ENCODE data around the genes GREM2 and ZBTB18.

DNA sequence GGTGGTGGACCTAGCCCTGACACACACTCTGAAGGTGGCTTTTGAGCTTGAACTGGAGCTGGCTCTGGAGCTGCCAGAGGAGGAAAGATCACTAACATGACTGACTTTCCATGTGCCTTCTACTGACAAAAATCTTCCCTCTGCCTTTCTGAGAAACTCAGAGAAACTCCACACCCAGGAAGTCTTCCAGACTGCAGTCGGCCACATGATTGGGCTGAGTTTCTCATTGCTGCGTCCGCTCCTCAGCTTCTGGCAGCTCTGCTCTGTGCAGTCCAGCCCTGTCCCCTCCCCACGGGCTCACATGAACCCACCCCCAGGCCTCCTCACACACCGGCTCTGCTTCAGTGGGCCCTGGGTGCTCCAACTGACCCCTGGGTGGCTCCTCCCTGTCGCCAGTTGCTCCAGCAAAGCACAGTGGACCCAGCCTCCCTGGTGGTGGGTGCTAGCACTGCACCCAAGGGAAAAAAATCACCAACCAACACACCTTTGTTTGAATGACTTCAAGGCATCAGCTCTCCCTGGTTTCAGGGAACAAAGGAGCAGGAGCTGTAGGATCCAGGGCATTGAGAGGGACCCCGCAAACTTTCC, 138.8 kb upstream of the FMN2 start:
- PRO-cap, result no peak

DNA sequence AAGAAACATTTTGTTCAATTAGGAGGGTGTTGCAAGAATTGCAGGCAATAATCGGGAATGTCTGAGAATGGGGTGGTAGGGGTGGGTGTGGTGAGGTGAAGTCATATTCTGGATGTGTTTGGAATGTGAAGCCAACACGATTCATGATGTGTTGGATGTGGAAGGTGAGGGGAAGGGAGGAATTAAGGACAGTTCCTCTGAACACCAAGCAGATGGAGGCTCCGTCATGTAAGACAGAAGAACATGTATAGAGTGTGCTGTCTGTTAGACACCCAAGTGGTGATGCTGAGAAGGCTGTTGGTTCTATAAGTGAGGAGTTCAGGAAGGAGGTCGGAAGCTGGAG, 193.4 kb downstream of the FMN2 start:
- PRO-cap, result no peak

- PRO-cap, result no peak
Measured at GRCh38 chr1:240492734-240493613, 119.0 kb downstream of the GREM2 start.

DNA sequence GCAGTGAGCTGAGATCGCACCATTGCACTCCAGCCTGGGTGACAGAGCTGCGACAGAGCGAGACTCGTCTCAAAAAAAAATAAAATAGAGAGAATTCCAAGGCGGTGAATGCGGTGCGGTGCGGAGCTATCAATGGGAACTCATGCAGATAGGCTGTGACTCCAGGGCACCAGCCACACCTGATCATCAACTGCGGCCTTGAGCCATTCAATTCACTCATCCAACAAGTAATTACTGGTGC, 9.0 kb downstream of the GREM2 start:
- PRO-cap, result no peak

DNA sequence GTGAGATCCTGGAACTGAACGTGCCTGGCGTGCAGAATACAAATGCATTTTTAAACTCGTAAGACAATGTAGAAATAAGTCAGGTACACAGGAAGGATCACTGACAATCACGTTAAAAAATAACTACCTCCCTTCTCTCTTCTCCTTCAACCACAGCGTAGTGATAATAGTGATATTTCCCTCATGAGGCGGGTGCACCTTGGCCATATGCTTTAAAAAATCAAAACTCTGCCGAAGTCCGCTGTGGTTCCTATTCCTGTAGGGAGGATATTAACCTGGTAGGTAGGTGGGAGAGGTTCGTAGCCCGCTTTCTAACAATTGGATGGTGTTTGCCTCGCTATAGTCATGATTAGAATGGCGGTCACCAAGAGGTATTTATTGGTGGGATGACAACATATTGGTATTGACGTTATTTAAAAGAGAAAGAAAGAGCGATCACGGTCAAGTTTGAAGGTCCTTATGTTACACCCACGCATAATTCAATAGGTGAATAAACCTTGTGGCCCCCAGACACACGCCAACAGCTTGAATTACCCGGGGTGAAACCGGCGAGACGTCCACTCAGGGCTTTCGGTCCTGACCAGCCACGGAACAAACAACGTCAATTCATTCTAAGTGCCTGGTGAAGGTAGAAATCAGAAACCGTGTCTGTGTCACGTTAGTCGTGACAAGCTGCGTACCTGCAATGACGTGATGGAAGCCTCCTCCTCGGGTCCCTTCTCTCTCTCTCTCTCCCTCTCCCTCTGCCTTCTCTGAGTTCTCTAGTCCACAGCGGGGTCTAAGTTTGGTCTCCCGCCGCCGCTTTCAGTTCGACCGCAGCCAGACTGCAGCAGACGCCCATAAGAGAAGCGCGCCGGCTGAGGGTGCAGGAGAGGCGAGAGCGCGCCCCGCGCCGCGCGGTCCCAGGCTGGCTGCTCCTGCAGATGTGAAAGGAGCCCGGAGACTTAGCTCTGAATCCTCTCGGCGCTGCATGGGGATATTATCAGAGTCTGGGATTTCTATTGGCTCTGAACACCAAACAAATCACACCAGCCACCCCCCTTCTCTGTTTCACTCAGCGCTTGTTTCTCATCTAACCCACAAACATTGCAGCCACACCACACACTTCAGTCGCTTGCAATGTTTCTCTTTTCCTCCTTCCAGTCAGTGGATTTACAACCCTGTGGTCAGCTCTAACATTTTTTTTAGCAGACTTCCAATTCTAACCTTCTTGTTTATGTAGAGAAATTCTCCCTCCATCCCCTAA, at the start of gene GREM2:
GREM2 (minus strand) TSS at position 952 of the 1,246 bp plus-strand sequence.
- PRO-cap, result bidirectional peak, plus-strand start at position 1,082 of the sequence, minus-strand start at position 927 of the sequence

- PRO-cap, result no peak
Measured at GRCh38 chr1:241623832-241624658, 16.1 kb downstream of the CHML start.

DNA sequence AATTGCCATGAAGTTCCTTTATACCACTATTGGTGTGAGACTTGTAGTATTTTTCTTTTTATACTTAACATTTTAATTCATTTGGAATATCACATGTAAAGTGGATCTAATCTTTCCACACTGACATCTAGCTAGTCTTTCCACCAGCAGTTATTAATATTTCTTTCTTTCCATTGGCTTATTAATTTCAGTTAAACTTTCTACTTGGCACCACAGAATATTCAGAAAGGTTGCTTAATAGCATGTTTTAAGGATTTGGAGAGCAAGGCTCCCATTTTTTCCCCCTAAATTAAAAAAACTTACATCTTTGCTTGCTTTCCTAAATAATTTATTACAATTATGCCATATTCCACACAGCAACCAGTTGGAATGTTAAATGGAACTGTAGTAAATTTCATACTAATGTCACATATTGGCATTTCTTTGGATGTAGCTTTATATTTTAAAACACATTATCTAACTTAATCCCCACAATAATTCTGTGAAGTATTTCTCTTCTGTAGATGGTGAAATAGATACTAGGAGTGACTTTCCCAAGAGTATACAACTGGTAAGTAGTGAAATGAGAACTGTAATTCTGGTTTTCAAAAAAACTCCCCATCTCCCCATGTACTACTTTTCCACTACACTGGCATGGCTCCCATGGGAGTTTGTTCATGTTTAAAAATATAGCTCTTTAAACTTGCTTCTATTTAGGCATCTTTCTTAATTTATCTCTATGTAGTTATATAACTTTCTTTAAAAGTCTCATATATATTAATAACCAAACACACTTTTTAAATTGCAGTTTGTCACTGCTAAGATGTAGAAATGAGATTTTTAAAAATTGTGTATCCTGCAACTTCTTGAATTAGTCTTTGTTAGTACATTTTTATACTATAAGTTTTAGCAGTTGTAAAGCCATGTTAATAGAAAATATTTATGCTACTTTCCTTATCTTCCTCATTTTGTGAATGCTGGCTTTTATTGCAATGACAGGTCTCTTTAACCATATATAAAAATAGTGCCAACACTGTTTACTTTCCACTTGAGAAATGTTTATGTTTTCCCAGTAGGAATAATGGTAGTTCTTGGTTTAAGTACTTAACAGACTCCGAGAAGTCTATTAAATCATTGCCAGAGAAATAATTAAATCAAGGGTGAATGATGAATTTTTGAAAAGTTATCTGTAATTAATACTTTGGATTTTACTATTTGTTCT, 10.1 kb downstream of the CHML start:
- PRO-cap, result no peak

GRCh38 chr1:241709067-241709310, 56.9 kb downstream of the WDR64 start:
- PRO-cap, result unidirectional peak, minus-strand start at chr1:241709242

GRCh38 chr1:242008853-242009178, 9.9 kb upstream of the MAP1LC3C start:
- PRO-cap, result no peak

DNA sequence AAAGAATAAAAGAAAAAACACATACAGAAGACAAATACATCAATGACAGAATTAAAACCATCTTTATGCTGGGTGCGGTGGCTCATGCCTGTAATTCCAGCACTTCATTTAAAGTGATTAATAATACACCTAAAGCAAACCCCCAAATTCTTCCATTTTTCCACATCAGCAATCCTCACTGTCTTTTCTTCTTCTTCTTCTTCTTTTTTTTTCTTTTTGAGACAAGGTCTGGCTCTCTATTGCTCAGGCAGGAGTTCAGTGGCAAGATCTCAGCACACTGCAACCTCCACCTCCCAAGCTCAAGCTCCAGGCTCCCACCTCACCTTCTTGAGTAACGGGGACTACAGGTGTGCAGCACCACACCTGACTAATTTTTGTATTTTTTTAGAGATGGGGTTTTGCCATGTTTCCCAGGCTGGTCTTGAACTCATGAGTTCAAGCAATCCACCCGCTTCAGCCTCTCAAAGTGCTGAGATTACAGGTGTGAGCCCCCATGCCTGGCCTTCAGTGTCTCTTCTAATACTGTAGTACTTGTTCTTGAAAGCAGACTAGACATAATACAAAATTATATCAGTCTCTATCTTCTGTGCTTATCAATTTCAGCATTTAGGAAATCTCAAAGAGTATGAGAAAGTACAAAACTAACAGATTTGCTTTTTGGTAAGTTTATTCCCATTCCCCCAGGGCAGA, 23.2 kb downstream of the CEP170 start:
- PRO-cap, result no peak

DNA sequence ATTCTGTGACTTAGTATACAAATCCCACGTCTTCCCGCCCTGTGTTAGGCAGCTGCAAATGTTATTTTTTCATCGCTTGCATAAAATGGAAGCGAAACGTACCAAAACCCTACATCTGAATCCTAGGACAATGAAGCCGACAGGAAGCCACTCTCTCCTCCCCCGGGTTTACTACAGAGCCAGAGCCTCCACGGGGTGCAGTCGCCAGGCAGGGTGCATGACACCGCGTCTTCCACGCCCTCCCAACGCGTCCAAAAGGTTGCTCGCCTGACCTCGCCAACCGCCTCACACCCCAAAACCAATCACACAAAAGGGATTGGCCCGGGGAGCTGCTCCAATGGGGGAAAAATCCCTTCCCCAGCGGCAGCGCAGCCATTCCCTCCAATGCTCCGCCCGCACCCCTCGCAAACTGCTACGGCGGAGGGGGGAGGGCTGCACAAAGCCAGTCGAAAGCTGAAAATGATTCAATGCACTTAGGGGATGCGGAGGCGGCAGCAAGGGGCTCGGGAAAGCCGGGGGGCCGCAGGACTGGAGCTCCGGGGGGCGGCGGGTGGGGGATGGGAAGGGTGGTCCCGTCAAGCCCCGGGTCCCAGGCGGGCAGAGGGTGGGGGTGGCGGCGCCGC, 721 bp downstream of the CEP170 start:
- PRO-cap, result bidirectional peak, plus-strand start at position 198 of the sequence, minus-strand start at position 173 of the sequence; bidirectional peak, plus-strand start outside the sequence, minus-strand start at position 414 of the sequence

- PRO-cap, result no peak
Measured at GRCh38 chr1:243267721-243268365, 12.0 kb downstream of the SDCCAG8 start.

DNA sequence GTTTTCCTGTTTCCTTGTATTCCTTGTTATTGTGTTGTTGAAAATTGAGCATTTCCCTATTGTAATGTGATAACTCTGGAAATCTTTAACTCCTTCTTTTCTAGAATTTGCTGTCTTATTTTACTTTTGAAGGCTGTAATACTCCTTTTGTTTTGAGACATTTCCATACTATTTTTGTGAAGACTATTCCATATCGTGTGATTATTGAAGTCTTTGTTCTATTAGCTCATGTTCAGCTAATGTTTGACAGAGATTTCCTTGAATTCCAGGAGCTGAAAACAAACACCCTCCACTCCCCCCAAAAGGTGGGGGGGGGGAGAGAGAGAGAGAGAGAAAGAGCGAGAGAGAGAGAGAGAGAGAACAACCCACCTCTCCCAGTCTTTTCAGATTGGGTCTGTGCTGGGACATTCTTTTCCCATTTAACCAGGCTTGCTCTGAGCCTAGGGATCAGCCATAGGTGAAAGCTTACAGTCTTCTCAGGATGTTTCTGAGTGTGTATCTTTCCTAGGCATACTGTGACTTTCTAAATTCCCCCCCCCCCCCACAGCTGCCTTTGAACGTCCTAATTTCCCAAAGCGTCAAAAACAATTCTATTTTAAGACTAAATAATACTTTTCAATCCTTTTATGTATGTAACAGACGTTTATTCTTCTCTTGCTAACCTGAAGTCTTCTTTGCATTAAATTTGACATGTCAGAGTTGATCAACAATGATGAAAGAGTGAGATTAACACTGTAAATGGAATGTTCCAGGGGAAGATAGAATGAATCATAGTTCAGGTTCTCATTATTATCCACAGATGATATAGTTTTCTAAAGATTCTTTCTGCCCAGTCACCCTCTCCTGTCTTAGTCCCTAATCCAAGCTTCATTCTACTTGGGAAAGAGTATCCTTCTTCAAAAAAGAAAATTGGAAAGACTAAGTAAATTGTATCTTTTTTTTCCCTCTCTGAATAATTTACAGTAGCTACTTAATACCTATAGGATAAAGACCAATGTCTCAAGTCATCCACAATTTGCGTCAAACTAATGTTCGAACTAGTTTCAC, 38.6 kb downstream of the SDCCAG8 start:
- PRO-cap, result no peak

DNA sequence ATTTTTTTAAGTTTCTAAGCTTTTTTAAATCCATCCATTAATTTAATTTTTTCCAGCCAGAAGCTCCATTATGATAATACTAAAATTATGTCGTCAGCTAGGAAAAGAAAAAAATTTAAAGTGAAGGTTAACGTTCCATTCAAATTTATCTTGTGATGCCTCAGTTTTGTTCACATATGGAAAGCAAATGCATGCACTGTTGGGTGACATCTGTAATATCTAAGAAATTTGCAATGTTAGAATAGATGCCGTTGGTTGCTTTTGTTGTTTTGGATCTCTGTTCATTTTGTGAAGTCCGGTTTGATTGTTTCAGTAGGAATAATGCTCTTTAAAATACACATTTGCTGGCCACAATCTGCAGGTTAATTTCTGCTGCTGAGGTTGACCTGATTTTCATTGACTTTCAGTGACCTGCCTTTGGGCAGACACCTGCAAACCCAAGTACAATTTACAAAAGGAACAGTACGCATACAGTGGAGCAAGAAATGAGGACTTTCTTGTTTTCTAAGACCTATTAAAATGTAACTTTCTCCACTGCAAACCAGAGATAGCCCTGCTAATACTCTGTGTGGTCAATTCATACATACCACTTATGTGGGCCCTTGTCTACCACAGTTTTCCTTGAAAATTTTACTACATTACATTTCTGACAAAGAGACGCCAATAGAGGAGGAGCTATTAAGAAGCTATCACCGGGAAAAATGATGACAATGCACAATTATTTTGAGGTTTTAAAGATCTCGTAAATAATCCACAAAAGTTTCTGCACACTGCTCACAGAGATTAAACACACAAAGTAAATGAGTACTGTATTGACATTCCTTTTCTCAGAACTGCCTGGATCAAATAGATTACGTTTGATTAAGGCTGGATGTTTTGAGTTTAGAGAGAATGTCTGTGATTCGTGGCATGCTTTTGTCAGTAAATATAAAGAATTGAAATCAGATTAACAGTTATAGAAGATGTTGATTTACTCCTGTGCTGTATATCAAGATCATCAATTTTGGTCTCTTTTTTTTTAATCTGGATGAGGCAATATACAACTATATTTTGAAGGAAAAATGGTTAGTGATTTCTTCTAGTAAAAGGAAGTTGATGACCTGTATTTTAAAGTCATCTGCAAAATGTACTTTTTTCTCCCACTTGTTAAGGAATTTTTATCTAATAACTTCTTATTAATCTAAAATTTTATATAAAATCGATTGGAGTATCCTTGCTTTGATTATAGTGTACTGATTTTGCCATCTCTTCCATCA, 141.9 kb downstream of the SDCCAG8 start:
- PRO-cap, result no peak

DNA sequence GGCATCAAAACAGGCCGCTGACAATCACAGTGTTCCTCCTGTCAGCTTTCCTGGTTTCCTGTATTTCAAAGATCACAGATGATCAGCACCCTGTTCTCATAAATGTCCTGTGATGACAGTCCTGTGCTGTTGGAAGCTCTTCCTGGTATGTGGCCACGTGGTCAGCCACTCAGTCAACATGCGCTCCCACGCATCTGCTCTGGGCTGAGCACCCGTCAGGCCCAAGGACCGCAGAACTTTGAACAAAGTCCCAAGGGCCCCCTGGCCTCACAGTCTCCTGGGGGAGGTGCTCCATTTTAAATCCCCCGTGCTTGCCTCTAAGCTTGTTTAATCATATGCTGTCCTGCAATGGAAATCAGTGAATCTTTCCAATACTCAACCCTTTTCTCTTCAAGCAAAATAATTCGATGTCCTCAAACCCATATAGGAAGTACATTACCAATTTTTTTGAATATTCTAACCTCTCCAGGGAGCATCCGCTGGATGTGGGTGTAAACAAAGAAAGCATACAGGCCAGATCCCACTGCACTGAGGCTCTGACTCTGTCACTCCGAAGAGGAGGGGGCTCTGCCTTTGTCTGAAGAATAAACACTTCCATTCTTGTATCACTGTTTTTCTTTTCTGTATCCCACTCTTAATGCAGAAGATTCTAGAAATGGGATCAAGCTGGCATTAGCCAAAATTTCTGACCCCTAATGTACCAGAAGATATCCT, 250.3 kb downstream of the SDCCAG8 start:
- PRO-cap, result no peak

GRCh38 chr1:243563548-243564043, 286.4 kb downstream of the AKT3 start:
- PRO-cap, result no peak

DNA sequence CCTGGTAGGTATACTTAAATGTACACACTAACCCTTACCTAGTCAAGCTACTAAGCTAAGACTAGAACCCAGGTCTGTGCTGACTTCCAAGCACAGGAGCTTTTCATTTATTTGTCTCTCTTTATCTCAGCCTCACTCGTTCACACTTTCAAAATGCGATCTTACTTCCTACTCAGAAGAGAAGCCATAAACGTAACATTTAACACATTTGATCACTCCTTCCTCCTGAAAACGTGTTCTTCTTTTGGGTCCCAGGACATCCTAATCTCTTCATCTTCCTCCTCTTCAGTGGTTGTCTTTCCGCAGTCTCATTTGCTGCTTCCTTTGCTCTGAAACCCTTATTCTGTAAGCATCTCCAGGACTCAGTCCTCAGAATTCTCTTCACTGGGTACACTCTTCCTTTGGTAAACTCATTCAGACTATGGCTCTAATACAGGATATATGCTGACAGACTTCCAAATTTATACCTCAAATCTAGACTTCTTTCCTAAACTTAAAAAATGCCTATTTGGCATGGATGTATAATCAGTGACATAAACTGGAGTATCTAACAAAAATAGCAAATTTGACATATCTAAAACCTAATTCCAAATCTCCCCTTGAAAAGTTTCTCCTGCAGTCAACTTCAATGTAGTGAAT, 228.8 kb downstream of the AKT3 start:
- PRO-cap, result no peak

GRCh38 chr1:243787596-243788287, 62.3 kb downstream of the AKT3 start:
- PRO-cap, result no peak

GRCh38 chr1:243849811-243850153, 261 bp downstream of the AKT3 start:
- PRO-cap, result no peak

DNA sequence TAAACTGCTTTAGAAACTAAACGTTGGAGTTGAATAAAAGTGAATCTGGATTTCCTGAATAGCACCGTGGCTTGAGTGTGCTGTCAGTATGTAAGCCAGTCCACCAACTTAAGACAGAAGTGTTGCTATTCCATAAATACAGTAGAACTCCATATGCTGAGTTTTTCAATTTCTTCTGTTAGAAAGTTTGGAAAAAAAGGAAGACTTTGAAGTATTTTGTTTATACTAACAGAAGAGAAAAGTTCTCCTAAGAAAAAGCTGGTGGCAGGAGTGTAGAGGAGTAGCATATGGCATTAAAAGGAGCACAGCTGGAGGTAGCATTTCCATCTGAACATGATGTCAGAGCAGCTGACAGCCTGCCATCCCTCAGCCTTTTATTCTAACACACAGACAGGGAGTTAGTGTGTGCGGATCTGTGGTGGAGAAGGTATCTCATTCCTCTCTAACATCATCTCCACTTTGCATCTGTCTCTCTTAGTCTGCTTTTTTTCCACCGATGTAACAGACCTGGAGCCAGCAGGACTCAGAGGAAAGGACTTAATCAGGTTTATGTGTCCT, at the start of gene ZBTB18:
ZBTB18 (plus strand) TSS at position 401 of the 558 bp plus-strand sequence.
- PRO-cap, result no peak

All from bile duct (tissue), 1 donor.